Neuron (in vitro differentiated cells): ENCODE results near the genes RSRP1, RHD, STMN1, PAFAH2 and TRIM63.

- PRO-cap, result bidirectional peak, plus-strand start at chr1:25099541, minus-strand start at chr1:25099412
These were observed 132.9 kb downstream of the SYF2 start for GRCh38 chr1:25099167-25100009.

DNA sequence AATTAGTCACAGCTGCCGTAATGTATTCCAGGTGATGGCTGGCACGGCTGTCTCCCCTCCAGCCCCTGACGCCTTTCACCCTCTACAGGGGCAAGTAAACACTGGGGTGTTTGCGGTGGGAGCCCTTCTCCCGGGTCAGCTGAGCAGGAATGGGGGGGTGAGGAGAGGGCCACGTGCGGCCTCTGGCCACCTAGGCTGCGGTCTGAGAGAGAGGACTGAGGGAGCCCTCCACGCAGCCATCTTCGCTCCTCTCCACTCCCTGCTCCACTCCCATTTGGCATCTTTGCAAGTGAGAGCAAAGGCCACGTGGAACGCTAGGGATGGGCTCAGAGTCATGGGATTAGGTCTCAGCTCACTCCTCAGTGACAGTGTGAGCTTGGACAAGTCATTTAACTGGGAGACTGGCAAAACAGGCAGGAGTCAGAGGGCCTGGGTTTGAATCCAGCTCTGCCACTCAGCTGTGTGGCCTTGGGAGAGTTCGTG is 125.1 kb downstream of the SYF2 start:
- PRO-cap, result no peak

DNA sequence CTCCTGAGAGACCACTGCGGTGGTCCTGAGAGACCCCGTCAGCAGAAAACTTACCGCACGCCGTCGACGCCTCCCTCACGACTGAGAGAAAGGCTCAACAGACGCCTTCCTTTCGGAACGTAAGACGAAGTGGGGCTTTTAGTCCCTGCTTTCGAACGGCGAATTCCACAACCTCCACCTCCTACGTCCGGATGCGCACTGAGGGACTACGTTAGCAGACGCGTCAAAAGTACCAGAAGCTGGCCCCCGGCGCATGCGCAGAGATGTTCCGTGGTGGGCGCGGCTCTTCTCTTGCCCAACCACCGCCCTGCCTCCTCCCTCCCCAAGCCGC is at the start of gene RSRP1:
Gene RSRP1 (minus strand): TSS at position 200 of the 331 bp plus-strand sequence.
- PRO-cap, result bidirectional peak, plus-strand start outside the sequence, minus-strand start at position 200 of the sequence

DNA sequence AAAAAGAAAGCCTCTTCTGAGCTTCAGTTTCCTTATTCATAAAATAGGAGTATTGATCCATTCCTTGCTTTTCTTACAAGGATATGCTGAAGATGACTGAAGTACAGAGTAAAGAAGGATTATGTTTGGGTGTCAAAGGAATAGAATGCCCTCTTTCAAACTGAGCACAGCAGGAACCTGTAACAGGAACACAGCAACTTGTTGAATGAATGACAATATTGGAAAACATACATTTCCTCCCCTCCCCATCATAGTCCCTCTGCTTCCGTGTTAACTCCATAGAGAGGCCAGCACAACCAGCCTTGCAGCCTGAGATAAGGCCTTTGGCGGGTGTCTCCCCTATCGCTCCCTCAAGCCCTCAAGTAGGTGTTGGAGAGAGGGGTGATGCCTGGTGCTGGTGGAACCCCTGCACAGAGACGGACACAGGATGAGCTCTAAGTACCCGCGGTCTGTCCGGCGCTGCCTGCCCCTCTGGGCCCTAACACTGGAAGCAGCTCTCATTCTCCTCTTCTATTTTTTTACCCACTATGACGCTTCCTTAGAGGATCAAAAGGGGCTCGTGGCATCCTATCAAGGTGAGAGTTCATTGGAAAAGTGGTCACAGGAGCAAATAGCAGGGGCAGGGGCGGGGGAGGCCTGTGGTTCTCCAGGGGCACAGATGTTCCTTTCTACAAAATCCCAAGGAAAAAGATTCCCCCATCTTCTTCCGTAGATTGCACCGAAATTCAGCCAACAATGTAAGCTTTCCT is at the start of gene RHD:
Gene RHD (plus strand): TSS at position 389 of the 749 bp plus-strand sequence.
- PRO-cap, result no peak

DNA sequence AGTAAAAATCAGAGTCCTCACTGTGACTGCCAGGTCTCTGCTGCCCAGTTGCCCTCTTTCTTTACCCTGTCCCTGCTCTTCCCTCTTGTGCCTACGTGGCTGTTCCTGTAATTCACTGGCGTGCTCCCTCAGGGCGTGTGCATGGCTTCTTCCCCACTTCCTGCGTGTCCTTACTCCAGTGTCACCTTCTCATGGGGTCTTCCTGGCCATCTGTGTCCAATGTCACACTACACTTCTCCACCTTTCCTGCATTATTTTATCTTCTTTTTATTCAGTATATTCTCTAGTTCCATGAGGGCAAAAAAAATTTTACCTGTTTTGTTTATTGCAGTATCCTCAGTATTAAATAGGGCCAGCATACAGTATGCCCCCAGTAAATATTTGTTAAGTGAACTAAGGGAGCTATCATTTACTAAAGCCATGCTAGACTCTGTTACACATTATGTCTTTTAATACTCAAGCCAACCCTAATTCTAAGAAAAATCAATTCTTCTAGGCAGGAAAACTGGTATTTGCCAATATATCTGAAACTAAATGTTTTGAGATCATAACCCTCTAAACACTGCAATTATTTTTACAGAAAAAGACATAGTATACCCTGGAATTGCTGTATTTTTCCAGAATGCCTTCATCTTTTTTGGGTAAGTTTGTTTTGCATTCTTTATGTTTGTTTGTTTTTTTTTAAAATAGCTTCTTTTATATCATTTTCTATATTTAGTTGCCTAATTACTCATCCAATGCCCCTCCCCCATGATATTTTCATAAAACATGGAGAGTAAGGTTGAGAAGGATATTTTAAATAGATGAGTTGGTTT is 18.3 kb downstream of the TMEM50A start:
- PRO-cap, result no peak

- PRO-cap, result bidirectional peak, plus-strand start at chr1:25431965, minus-strand start at chr1:25431749
These were observed 873 bp downstream of the MACO1 start for GRCh38 chr1:25431652-25431887.

GRCh38 chr1:25431888-25432418 is 1.3 kb downstream of the MACO1 start:
- PRO-cap, result bidirectional peak, plus-strand start at chr1:25431965, minus-strand start at chr1:25431749

DNA sequence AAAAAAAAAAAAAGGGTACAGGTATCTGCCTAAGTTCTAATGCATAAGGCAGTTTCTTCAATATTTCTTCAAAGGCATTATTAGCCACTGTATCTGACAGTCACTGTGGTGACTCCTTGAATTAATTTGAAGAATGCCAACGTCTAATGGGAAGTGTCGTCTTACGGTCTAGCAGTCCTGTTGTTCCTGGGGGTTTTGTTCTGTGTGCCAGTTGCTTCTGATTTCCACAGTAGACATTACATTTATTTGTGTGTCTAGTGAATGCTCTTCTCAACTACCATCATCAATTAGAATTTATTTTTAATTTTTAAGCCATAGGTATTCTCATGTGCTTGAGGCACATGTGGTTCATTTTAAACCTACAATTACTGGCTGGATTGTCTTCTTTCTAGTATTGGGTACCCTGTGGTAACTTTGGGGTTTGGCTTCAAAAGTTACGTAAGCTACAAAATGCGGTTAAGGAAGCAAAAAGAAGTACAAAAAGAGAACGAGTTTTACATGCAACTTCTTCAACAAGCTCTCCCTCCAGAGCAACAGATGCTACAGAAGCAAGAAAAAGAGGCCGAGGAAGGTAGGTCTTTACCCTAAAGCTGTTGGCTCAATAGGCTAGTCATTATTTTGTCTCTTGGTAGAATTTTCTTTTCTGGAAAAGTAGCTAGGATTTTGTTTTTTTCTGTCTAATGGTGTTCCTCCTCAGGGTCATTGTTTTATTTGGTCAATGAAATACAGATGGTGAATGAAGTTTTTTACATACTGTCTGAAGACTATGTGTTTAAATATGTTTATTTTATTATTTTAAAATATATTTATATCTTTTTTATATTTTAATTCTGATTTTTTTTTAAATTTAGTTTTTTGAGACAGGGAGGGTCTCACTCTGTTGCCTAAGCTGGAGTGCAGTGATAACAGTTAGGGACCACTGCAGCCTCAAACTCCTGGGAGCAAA is 25.8 kb downstream of the MACO1 start:
- PRO-cap, result no peak

DNA sequence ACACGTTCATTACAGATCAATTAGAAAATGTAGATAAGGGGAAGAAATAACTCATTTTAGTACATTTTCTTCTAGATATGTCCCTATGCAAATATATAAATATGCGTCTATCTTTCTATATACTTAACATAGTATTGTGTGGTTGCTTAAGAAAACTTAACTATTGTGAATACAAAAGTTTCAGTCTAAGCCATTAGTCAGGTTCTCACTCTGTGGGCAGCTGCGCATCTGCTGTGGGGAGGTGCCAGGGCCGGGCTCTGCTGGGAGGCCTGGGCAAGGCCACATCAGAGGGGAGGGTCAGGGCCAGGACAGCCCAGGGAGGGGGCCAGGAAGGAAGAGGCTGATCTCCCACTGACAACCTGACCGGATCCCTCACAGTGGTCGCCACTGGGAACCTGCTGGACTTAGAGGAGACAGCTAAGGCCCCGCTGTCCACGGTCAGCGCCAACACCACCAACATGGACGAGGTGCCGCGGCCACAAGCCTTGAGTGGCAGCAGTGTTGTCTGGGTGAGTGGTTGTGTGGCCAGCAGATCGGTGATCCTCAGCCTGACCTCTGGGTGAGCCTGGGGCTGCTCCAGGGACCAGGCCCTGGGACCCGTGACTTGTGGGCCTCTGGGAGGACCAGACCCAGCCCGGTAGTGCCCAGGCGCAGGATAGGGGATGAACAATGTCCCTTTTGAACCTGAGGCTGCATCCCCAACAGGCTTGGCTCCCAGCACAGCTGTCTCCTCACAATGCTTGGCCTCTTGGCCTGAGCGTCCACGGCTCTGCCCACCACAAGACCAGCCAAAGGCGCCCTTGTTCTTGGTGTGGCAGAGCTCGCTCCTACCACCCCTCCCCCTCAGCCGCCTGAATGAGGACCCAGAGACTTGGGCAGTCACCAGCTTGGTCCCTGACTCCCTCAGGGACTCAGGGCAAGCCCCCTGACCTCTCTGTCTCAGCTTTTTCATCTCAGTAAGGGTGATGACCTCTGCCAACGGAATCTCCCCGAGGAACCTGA is 20.2 kb downstream of the LDLRAP1 start:
- PRO-cap, result no peak

DNA sequence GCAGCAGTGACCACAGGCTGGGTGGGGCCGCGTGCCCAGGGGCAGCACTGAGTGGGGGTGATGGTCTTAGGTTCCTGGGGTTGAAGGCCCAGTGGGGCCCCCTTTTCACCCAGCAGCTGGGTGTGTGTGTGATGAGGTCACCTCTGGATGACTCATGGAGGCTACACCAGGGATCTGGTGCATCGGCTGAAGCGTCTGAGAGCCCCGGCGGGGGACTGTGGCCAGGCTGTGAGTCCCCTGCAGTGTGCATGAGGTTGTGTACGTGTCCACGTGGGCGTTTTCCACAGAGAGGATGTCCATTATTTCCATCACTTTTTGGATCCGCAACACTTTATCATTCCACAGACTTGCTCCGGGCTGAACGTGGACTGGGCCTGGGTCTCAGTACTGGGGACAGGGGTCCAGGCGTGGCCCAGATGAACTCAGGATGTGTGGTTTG is 25.6 kb downstream of the LDLRAP1 start:
- PRO-cap, result no peak

DNA sequence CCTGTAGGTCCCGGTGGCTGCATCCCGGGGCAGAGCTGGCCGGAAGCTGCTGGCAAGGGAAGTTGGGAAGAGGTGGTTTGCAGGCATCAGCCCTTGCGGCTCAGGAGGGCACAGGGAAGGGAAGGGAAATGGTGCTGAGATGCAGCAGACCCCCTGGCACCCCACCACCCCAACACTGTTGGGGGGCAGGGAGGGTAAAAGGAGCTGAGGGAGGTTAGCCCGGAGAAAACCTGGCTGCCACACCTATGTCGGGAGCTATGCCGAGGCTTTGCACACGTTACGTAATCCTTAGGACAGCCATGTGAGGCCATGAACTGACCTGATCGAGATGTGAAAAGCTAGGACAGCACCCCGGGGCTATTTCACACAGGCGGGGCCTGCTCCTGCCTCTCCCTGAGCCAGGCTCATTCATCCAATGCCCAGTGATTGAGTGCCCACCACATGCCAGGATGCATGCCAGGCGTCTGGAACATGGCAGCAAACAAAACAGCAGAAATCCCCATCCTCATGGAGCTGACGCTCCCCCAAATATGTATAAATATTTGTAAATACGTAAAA is 30.1 kb downstream of the LDLRAP1 start:
- PRO-cap, result no peak

GRCh38 chr1:25586114-25586571 is 30.4 kb upstream of the MAN1C1 start:
- PRO-cap, result bidirectional peak, plus-strand start at chr1:25586374, minus-strand start at chr1:25586149

DNA sequence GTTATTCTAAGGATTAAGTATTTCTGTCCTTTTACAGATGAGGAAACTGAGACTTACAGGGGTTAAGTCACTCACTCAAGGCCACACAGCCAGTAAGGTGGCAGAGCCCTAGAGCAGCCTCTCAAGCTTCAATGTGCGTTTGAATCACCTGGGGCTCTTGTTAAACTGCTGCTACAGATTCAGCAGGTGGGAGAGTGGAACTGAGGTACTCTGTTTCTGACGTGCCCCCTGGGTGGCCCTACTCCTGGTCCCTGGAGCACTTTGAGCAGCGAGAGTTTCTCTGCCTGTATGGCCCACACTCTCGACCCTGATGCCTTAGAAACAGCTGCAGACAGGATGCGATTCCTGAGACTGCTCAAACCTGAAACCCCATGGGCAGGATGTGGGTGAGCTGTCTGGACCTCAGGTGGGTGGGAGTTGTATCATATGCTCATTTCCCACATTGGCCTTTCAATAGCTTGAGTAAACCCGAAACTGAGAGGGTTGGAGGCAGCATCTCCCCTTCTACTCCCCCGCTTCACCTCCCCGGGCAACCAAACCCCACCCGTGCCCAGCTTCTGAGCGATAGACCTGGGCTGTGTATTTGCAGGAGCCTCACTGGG is 59.3 kb downstream of the MAN1C1 start:
- PRO-cap, result no peak

GRCh38 chr1:25686084-25686854 is 69.7 kb downstream of the MAN1C1 start:
- PRO-cap, result no peak

DNA sequence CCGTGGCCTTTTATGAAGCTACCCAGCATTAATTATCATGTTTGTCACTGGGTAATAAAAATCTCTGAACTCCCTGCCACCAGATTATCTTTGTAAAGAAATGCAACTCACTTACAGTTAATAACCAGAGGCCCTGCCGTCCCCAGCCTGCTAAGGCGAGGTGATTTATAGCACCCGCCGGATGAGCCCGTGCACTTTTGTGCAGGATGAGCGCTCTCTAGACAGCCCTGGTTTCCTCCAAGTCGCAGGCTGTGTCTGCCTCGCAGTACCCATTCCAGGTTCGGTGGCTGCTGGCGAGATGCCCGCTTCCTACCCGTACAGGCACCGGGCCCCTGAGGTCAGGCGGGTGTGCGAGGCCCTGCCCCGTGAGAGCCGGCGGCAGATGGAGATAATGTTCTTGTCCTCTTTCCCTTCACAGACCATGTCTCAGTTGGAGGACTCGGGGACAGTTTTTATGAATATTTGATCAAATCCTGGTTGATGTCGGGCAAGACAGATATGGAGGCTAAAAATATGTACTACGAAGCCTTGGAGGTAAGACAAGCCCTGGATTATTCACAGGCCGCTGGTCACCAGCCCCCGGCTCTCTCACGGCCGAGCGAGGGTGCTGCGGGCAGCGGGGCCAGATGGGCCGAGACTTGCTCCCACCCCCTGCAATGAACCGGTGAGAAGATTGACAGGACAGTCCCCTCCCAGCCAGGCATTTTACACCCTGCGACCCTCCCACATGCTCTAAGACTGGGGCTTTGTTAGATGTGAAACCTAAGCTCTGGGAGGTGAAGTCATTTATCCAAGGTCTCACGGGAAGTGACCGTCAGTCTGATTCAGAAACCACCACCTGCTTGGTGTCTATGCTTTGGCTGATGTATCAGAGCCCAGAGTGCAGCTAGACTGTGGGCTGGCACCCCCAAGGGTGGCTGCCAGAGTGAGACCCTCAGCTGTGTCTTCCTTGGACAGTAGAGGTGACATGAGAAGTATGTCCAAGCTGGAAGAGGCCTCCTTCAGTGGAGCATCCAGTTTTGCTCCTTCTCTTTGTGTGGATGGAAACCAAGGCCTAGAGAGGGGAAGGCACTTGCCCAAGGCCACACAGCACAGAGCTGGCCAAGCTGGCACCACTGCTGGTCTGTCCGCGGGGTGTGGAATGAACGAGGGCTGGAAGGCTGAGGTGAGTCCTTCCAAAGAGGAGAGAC is 28.4 kb upstream of the SELENON start:
- PRO-cap, result bidirectional peak, plus-strand start at position 194 of the sequence, minus-strand start at position 199 of the sequence; bidirectional peak, plus-strand start at position 817 of the sequence, minus-strand start at position 603 of the sequence

DNA sequence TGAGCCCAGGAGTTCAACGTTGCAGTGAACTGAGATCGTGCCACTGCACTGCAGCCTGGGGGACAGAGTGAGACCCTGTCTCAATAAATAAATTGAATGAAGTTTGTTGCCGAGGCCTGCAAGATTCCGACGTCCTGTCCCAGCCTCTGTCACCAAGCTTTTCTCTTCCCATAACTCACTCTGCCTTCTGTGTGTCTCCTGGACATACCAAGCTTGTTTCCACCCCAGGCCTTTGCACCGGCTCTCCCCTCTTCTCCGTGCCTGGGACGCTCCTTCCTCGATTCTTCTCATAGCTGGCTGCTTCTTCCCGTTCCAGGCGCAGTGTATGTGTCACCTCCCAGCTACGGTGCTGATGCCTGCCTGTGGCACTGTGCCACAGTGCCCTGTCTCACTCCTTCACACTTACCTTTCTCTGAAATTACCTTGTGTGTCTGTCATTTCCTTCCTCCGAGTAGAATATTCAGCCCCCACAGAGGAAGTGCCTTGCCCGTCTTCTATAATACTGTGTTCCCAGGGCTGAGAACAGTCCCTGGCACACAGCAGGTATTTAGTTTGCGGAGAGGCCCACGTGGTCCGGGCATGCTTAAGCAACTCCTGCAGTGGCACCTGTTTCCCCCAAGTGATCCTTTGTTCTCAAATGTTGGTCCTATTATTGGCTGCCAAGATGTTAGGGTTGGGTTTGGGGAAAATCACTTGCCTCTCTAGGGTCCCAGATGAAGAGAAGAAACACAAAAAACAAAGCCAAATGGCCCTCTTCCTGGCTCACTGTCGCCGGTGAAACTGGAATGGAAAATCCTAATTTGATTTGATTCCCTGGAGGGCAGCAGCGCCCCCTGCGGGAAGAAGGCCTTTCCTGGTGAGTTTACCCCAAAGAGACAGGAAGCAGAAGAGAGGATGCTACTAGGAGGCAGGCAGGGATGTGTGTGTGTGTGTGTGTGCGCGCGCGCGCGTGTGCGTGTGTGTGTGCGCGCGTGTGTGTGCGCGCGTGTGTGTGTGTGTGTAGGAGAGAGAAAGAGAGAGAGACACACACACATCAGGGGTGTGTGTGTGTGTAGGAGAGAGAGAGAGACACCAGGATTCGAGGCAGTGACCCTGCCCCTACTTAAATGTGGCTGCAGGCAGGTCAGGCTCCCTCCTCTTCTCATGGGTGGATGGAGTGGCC is 3.4 kb upstream of the SELENON start:
- PRO-cap, result no peak

DNA sequence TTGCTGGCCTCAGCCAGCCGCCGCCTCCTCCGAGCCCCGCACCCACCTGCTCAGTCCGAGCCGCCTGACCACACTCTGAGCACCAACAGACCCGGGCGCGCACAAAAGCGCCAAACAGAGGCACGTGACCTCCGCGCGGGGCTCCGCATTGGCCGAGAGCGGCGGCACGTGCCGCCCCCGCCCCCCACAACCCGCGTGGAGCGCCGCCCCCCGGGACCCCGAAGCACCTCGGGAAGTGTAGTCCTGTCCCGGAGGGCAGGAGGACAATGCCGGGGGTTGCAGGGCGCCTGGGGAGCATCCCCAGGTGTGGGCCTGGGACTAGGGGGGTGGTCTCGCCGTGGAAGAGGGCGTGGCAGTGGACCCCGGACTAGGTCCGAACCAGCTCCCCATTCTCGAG is at the start of gene STMN1:
Gene STMN1 (minus strand): TSS at position 77 of the 397 bp plus-strand sequence.
- PRO-cap, result bidirectional peak, plus-strand start at position 238 of the sequence, minus-strand start at position 77 of the sequence

DNA sequence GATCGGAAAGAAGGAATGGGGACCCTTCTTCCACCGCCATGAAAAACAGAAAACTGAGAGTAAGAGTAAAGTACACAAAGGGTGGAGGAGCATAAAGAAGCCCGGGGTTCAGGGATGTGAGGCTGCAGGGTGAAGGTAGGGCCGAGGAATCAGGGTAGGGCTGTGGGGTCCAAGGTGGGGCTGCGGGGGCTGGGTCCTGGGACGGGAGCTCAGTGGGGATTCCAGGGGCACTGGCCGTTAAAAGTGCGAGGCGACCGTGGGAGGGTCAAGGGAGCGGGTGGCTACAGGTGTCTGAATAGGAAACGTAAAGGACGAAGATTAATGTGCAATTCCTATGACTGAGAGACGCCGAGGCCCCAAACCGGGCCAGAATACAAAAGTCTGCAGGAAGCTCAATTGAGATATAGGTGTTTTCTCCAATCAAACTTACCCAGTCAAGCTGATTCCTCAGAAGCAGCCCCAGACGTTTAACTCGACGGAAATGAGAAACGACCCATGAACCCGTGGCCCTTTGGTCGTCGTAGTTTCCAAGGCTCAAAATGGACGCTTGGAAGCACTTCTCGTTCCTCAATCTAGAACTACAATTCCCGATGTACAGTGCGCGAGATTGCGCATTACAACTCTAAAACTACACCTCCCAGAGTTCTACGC is at the start of gene PAFAH2:
Gene PAFAH2 (minus strand): TSS at position 469 of the 651 bp plus-strand sequence.
- PRO-cap, result unidirectional peak, minus-strand start at position 375 of the sequence; unidirectional peak, minus-strand start at position 434 of the sequence; bidirectional peak, plus-strand start outside the sequence, minus-strand start at position 496 of the sequence

DNA sequence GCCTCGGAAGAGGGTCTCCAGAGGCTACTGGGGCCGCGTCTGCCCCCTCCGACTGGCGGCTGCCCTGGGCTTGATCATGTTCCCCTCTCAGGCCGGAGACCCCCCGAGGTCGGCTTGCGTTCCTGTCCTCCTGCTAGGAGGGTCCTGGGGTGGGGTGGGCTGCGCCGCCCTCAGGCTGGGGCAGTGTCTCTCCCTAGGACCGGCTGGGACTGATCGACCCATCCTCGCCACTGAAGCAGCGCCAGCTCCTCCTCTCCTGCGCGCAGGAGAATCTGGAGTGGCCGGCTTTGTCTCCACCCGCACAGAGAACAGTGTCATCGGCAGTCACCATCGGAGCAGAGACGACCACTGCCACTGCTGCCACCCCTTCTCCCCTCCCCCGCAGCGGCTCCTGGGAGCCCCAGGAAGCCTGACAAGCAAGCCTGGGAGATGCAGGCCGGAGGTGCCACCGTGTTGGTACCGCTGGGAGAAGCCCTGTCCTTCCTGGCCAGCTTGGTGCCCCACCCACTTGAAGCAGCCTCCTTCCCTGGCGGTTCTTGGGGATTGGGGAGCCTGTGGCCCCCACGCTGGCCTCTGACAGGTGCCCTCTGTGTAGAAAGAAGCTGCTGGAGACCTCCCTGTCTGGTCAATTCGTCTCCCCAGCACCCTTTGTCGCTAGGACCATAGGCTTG is 696 bp upstream of the SLC30A2 start:
- PRO-cap, result no peak

GRCh38 chr1:26067492-26068037 is at the start of gene TRIM63:
TRIM63 (minus strand) TSS chr1:26067630.
- PRO-cap, result no peak